ENCODE results near the gene CCDC83.

DNA sequence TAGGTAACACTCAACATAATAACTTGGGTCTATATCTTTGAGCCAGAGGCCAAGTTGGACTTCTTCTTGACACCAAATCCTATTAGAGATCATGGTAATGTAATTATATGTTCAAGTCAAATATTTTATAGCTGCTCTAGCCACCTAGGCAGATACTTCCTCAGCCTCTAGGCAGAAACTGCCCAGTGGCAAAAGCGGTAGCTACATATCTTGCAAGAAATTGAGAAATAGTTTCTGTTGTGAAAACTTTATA, 253.8 kb upstream of the NARS2 start:
- PRO-cap = no peak

DNA sequence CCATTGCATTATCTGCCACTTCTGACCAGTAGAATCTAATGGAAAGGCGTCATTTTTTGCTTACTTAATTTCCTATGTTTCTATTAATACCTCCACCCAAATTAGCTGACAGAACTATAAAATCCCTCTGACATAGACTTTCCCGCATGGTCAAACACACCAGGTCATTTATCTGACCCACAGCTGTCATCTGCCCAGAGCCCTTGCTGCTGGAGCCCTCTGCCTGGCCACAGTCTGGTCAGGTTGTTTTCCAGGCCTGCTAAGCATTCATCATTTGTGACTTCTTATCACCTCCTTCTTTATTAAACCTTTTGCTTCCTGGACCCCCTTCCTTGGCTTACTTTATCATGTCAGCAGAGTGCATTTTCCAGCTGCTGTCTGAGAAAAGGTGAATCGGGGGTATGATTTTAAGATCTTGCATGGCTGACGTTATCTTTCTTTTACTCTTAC, 258.7 kb upstream of the NARS2 start:
- PRO-cap = no peak

DNA sequence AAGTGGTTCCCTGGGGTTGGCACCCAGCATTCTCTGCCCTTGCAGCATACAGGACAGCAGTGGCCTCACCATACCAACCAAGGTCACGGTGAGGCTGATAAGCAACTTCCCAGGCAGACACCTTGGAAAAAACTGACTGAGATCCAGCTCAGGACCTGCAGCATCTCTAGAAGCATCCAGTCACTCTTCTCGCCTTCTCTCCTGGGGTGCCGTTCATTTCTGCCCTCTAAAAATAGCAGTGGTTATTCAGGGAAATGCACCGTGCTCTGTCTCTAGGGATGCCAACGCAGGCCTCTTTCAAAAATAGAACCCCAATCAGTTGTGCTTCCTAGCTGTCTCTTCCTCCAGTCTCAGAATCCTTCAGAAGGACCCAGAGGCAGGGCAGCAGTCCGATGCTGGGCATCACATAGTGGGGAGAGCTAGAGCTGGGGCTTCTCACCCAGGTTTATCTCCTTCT, 240.9 kb downstream of the TENM4 start:
- PRO-cap = unidirectional peak, plus-strand start at position 353 of the sequence

GRCh38 chr11:79548383-79548666, 107.5 kb upstream of the TENM4 start:
- PRO-cap = no peak

GRCh38 chr11:82155613-82156067, 578.0 kb downstream of the FAM181B start:
- PRO-cap = no peak

- PRO-cap = no peak
These were observed 539 bp downstream of the DDIAS start for GRCh38 chr11:82902157-82902392.

GRCh38 chr11:82992274-82992676, 79.4 kb downstream of the RAB30 start:
- PRO-cap = unidirectional peak, minus-strand start at chr11:82992384

DNA sequence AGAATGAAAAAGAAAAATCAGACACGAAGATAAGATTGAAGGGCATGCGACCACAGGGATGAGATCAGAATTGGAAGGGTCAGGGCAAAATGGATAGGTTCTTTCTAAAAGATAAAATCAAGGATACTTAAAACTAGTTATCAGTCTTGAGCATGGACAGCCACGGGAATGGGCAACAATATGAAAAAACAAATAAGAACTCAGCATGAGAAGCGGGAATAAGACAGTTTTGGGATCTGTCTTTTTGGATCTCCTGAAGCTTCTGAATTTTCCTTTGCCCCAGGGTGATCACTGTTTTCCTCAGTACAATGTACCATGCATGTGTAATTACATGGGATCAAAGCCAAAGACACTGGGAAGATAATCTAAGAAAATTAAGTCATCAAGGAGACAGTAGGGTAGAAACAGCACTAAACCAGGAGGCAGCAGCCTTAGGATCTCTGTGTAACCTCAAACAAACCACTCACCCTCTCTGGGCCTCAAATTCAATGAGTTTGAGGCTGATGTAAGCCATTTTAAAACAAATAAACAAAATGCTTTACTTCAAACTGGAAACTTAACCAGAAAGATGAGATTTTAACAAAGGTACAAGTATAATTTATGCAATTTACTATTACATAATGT, 77.2 kb downstream of the RAB30 start:
- PRO-cap = no peak

DNA sequence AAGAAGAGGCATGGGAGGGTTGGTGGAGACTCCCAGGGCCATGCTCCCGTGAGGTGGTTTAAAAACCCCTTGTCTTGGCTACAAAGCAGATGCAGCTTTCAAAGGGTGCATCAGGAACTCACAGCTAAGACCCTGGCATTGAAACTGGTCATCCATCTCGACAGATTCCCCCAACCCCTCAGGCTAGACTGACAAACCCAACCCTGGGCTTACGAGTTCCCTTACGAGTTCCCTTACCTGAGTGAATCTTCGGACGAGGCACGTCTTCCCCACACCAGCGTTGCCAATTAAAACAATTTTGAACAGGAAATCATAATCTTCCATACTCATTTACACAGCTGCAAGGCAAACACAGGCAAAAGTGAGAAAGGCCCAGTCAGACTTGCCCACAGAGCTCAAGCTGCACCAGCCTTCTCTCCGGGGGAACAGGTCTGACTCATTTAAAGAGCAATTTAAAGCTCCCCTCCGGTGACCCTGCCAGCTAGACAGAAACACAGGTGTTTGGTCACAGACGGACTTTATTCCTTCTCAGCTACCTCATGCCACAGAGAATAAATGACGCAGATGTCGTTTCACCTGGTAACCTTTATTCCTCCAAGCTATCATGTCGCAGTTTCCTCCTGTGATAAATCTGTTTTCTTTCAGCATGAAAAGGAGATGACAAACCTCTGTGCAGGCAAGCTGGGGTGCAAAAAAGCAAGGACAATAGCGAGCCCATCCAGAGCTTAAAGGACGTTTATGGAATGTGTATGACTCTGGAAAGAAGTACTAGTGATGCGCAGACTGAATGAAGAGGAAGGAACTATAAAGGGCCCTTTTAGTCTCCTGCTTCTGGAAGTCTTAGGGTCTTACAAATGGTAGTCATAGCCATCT, 74.5 kb downstream of the RAB30 start:
- PRO-cap = no peak

- PRO-cap = no peak
These were observed 36.4 kb downstream of the RAB30 start for GRCh38 chr11:83034998-83035908.

DNA sequence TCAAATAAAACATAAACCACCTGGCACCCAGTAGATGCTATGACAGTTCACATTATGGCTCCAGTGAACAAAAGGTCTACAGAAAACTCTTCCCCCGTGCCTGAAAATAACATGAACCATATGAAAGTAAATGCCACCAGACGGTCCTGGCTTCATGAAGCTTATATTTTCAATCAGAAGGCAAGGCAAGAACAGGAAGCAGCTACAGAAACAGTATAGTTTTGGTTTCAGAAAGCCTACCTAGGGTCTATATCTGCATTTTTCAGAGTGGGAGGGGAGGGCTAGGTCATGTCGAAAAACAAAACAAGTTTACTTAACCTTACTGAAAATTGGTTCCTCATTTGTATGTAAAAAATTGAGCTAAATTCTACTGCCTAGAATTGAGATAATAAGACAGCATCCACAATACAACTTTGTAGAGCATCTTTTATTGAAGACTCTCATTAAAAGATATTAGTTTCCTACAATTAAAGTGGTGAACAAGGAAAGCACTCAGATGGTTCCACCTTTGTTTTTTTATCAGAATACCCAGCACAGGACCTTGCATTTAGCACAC, 9.7 kb downstream of the RAB30 start:
- PRO-cap = no peak

- PRO-cap = no peak
These were observed 11.6 kb upstream of the ANKRD42 start for GRCh38 chr11:83181643-83182549.

DNA sequence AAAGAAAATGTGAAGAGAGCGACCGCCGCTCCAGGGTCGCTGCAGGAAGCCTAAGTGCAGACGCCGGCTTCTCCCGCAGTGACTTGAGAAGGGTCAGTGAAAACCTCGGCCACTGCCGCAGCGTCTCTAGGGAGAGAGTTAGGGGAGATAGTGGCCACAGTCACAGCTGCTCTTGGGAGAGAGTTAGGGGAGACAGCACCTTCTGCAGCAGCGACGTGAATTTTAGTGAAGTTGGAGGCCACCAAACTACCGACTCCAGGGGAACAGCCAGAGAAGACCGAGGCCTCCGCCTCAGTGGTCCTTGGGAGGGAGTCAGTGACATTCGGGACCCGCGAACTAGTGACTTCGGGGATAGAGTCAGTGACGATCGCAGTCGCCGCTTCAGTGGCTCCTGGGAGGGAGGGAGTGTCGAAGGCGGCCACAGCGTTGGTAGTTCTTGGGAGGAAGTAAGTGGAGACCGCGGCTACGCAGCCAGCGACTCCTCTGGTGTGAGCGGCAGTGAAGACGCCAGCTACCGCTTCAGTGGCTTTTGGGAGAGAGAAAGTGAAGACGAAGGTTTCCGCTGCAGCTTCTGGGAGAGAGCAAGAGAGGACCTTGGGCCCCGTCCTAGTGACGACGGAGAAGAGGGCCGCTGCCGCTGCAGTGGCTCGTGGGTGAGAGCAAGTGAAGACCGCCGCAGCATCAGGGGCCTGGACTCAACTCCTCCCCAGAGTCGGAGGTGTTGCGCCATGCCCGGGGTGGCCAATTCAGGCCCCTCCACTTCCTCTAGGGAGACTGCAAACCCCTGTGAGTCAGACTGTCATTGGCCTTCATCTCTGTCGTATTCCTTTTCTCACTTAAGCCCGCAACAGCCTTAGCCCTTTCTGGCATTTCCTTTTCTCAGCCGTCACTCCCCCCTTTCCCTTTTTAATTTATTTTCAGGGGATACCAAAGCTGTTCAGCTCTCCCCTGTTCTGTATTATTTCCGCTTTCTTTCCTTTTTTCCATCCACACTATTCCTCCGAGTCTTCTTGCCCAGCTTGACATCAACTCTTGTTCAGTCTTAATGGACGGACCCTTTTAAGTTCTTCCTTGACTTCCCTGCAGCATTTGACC, 778 bp downstream of the ANKRD42 start:
- PRO-cap = unidirectional peak, minus-strand start at position 665 of the sequence

- PRO-cap = no peak
These were observed 29.2 kb downstream of the CCDC90B start for GRCh38 chr11:83256880-83257479.

GRCh38 chr11:83285151-83286234, 674 bp downstream of the CCDC90B start:
- PRO-cap = unidirectional peak, plus-strand start at chr11:83285686; bidirectional peak, plus-strand start at chr11:83286120, minus-strand start at chr11:83285978

DNA sequence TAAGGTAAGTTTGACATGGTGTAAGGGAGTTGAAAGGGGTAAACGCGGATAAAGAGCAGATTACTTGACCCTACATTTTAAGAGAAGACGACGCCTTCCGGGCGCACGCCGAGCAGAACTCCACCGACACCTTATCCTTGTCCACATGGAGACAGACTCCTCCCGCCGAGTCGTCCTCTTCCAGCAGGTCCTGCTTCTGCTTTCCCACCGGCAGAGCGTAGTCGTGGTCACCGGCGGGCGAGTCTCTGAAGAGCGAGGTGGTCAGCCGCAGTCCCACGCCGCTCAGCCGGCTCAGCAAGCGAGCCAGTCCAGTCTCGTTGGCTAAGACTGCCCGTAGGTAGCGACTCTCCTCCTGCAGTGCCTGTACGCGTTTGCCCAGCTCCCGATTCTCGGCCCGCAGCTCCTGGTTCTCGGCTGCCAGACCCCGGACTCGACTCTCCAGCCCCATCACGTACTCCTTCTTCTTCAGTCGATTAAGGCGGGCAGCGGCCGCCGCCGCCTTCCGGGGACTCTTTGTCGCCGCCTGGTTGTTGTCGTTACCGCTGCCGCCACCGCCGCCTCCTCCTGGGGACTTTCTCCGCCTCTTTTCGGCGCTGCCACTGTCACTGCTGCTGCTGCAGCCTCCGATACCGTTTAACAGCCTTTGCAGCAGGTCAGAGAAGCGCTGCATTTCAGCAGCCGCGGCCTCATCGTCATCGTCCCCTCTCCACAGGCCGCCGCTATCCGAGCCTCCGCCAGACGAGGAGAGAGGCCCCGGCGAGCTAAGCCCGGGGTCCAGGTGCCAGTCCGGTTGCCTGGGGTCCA, 986 bp downstream of the CREBZF start:
- PRO-cap = bidirectional peak, plus-strand start at position 605 of the sequence, minus-strand start at position 432 of the sequence

DNA sequence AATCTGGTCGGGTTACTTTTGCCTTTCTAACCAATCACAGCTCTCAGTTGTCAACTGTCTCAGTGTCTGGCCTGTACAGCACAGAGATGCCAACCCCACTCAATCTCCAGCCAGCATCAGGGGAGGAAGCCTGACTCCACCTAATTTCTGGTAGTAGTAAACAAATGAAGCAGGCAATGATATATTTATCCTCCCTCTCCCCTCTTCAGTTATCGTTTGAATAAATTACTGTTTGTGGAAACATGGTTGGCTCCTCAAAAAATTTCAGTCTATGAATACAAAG, 253 bp upstream of the CCDC89 start:
- PRO-cap = bidirectional peak, plus-strand start at position 102 of the sequence, minus-strand start outside the sequence

DNA sequence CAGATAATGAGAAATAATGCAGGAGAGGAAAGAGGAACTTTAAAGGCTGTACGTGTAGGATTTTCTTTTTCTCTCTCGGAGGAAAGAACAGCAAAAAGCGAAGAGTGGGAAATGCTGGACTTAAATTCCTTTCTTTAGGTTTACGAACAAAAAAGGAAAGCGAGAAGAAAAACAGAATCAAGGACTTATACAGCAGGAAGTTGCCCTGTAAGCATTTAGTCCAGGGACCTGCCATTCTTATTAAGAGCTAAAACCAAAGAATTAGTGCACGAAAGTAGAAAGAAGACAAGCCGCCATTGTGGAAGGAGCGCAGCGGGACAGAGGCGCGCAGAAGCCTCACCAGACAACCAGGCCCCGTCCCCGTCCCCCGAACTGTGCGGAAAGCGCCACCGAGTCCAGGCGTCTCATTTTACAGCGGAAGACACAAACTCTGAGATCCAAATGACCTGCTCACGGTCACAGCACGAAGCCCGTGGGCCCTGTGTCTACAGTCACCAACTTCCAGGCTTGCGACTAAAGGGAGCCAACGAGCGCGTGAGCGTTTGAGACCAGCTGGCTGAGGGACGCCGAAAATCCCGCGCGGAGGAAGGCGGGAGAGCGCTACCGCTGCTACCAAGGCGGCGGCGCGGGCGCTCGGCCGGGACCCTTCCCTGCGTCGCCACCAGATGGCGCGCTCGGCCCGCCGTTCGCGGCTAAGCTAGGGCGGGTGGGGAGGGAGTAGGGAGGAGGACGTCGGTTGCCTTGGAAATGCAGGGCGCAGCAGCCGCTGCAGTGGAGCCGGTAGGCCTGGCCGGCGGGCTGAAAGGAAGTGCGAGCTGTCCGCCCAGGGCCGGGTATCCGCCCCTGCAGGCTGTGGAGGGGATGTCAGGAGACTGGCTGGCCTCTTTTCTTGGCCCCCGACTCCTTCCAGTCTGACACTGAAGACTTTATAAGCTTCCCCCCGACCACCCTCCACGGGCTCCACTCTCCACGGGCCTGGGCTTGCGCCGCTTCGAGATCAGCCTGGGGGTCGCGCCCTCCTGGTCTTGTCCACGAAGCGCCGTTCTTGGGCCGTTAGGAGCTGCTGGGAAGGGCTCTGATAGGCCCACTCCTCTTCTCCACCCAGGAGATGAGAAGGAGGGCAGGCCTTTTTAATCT, at the start of gene CCDC83:
CCDC83 (plus strand) TSS at position 1,028 of the 1,137 bp plus-strand sequence.
- PRO-cap = bidirectional peak, plus-strand start at position 774 of the sequence, minus-strand start at position 515 of the sequence

GRCh38 chr11:85950748-85951134, 95.6 kb downstream of the CCDC83 start:
- PRO-cap = no peak

DNA sequence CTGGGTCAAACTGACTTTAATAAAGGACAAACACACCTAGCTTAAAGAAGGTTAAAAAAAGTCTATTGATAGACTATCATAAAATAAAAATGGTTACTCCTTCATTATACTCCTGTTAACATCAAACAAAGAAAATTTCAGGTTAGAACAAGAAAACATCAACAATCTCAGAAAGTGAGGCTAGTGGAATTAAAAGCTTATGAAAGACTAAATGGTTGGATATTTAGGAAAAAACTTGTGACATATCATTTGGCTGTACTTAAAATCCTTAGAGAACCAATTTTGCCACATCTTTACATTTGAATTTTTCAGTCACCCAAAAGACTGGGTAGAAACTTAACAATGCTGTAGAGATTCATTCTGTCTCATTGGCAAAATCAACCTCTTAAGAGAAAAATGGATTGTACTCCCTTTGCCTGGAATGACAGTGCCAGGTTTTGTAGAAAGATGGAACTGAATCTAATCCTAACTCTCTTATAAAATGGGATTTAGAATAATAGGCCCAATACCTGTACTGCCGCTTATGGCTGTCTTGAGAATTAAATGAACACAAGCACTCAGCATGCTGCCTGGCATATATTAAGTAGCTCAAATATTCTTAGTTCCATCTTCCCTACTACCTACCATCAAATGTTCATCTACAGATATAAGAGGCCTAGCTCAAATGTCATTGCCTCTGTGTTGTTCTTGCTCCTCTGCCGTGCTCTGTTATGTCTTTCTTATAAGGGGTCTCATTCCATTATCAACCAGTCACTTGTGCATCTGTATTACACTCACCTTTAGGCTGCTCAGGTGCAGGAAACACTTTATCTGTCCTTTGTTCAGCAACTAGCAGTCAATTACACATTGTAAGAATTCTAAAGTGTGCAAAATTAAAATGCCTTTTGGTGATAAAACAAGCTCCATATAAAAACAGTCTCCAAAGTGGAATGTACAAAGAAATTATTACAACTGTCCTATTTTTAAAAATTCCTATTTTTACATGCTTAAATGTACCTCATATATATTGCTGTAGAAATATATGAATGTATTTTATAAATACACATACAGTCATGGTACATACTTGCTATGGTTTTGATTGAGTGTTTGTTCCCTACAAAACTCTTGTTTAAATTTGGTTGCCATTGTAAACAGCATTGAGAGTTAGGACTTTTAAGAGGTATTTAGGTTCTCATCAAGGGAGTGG, 104.5 kb downstream of the PICALM start:
- PRO-cap = no peak